Airway epithelial cell (primary cell): Measurements from ENCODE around the gene VWA5B1.

DNA sequence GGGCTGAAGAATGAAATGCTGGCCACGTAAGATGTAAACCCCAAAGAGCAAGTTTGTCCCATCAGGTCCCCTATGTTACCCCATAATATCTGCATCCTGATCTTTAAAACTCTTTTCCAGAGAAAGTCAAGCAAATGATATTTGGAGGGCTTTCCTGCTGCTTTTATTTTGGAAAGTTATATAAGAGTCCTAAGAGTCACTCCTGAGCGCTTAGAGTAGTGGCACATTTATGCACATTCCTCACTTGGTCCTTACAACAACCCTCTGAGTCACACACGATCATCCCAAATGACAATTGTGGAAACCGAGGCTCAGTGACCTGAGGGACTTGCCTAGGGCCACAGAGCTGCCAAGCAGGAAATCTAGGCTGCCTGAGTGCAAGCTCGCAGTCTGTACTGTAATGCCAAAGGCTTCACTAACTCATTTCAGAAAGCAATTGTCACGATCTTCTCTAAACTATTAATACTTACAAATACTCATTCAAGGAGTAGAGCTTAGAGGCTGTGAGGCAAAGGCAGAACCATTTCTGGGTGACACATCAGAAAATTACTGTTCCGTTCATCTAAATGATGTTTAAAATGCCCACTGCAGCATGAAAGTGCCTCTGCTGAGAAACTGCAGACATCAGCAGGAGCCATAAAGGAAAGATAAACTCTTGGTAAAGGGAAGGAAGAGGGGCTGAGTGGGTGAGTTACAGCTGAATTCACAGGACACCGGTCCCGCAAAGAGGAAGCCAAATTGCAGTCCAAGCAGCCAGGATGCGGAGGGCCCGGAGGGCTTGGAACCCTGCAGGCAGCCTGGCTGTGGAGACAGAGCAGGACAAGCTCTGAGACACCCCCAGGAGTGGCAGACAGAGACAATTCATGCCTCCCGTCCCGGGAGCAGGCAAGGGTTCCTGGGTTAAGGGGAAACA is 30.8 kb downstream of the CAPZB start:
- RAMPAGE, long total RNA = no peak

DNA sequence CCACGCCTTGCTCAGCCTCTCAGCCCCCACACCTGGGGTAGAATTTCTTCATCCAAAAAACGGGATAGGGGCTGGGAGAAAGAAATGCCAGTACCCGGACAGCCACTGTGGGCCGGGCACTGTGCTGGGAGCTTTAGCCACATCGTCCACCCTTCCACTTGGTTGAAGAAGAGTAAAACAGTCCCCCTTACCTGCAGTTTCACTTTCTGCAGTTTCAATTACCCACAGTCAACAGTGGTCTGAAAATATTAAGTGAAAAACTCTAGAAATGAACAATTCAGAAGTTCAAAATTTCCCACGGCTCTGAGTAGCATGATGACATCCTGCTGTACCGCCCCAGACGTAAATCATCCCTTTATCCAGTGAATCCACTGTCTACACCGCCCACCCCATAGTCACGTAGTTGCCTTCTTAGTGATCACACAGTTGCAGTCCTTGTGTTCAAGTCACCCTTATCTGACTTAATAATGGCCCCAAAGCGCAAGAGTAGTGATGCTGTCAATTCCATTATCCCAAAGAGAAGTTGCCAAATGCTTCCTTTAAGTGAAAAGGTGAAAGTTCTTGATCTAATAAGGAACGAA is 25.8 kb downstream of the CAPZB start:
- RAMPAGE, long total RNA = no peak

- RAMPAGE, long total RNA = no peak
Observed at GRCh38 chr1:19507352-19507753, 22.0 kb upstream of the CAPZB start.

- RAMPAGE, long total RNA = no peak
Observed at GRCh38 chr1:19597197-19598030, 635 bp downstream of the MICOS10 start.

- RAMPAGE, long total RNA = no peak
Observed at GRCh38 chr1:19643926-19644057, 319 bp upstream of the NBL1 start.

- RAMPAGE, long total RNA = no peak
Observed at GRCh38 chr1:19650335-19650804, 6.3 kb downstream of the NBL1 start.

DNA sequence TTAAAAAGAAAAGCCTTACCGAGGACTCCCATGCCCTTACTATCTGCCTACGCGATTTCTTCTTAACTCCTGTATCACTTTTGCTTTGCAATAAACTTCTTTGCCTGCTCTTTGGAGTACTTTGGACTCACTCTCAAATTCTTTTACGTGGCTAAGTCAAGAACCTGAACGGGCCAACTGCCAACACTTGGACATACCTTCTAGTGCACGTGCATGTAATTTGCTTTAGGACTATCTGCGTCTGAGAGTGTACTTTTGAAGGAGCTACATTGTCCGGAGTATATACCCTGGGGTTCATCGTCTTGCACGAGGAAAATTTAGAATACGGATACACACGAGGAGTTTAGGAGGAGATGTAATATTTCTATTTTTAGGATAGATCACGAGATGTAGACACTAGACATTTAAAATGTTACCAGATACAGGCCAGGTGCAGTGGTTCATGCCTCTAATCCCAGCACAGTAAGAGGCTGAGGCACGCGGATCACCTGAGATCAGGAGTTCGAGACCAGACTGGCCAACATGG is 3.5 kb upstream of the OTUD3 start:
- RAMPAGE, long total RNA = no peak

DNA sequence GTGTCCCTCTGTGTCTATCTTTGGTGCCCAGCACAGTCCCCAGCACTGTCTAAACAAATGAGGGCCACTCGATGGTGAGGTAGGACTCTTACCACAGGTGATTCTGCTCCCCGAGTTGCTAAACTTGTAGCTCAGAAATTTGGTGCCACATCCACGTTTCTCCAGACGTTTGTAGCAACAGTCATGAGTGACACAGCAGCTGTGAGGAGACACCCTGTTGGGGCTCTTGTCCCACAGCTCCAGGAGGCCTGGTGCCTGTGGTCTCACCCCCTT is 1.6 kb downstream of the PLA2G2A start:
- RAMPAGE, long total RNA = no peak

DNA sequence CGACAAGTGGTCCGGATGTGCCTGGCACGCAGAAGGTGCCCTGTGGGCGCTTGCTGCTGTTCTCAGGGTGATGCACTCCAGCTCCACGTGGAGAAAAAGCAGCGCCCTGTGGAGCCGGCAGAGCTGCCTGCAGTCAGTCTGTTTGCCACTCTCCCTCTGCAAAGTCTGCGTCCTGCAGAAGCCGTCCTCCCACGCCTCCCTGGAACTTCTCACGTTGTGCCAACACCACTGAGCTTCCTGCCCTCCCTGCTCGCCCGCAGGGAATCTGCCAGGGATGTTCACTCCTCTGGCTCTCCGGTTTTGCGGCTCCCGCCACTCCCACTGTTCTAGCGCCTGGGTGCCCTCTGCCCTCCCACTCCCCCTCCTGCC is 19.8 kb upstream of the UBXN10 start:
- RAMPAGE, long total RNA = no peak

GRCh38 chr1:20290445-20291168 is at the start of gene VWA5B1:
VWA5B1 (plus strand) TSS chr1:20290875.
- RAMPAGE, long total RNA = no peak

GRCh38 chr1:20404119-20404980 is 81.7 kb downstream of the CAMK2N1 start:
- RAMPAGE, long total RNA = no peak

DNA sequence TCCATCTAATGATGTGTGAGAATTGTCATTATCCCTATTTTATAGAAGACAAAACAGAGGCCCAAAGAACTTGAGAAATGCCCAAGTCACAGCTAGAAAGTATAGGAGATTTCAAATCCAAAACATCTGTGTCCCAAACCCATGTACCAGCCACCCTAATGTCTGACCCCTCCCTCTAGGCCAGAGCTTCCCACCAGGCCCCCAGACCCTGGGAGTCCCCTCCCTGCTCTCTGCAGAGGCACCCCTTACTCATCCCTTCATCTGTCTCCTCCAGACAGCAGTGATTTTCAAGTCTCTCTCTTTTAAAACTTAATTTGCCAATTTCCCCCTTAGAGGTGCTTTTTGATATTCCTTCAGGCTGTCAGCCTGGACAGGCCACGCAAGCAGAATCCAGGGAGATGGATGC is 6.3 kb downstream of the CAMK2N1 start:
- RAMPAGE, long total RNA = no peak

DNA sequence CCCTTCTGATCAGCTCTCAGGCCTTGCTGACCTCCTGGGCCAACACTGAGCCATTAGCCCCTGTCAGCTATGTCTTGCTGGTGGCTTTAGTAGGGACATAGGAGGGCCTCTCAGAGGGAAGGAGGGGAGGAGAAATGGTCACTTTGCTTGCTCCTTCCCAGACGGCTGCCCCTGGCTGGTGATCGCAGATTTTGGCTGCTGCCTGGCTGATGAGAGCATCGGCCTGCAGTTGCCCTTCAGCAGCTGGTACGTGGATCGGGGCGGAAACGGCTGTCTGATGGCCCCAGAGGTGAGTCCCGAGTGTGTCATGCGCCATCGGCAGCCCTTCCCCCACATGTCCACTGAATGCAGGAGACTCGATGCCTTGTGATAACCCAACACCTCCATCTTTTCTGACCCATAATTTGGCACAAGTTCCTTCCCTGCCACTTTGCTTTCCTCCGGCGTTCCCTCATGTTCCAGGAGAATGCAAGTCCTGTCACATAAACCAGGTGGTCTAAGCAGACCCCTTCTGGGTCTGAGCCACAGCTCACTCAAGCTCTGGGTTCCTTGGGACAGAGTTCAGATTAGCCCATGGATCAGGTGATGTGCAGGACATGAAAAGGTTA is 12.7 kb downstream of the DDOST start:
- RAMPAGE, long total RNA = no peak

DNA sequence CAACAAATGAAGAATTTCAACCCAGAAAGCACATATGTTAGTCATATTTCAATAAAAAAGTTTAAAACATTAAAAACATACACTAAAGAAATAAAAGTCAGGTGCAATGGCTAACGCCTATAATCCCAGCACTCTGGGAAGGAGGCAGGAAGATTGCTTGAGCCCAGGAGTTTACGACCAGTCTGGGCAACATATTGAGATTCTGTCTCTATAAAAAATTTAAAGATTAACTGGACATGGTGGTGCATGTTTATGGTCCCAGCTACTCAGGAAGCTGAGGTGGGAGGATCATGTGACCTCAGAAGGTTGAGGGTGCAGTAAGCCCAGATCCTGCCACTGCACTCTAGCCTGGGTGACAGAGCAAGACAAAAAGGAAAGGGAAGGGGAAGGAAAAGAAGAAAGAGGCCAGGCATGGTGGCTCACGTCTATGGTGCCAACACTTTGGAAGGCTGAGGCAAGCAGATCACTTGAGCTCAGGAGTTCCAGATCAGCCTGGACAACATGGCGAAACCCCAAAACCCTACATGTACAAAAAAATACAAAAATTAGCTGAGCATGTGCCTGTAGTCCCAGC is 88.5 kb upstream of the HP1BP3 start:
- RAMPAGE, long total RNA = no peak

GRCh38 chr1:21035006-21035374 is 141.7 kb downstream of the EIF4G3 start:
- RAMPAGE, long total RNA = no peak

GRCh38 chr1:21069483-21069861 is 107.2 kb downstream of the EIF4G3 start:
- RAMPAGE, long total RNA = no peak

GRCh38 chr1:21140698-21142079 is 35.5 kb downstream of the EIF4G3 start:
- RAMPAGE, long total RNA = no peak

DNA sequence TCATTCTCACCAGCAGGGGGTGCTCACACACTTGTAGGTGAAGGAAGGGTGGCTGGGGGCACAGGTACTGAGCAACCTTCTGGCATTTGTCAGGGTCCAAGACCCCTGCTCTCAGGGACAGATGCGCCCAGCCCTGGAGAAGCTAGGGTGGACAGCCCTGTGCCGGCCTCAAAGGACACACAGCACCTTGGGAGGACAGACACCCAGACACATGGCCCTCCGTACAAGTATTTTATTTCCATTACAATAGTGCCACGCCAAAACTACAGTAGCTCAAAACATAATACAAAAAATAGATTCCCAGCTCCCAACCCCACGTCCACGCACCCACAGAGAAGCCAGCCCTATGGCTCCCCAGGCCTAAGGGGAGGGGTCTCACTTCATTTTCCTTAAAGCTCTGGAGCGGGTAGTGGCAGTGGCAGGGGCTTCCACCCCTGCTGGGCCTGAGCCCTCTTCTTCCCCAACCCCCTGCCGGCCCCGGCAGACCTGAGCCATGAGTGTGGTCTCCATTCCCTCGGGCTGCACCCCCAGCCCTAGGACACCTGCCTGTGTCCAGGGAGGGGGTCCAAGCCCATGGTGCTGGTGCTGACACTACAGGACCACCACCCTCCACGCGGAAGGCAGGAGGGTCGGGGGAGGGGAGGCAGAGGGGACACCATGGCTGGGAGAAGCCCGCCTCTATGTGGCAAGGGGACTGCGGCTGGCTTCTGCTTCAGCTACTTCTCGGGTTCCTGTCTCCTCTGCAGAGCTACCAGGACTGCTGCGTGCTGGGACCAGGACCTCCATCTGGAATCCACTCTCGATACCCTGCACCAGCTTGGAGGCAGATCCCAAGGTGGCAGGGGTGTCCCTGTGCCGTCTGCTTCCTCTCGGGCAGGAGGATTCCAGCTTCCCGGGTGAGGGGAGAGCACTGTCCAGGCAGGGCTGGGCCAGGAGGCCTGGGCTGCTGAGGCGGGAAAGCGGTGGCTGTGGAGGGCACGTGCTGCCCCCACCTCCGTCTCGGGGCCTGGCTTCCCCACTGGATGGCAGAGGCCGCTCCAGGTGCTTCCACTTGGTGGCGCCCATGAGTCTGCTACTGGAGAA is 40.7 kb upstream of the EIF4G3 start:
- RAMPAGE, long total RNA = no peak

DNA sequence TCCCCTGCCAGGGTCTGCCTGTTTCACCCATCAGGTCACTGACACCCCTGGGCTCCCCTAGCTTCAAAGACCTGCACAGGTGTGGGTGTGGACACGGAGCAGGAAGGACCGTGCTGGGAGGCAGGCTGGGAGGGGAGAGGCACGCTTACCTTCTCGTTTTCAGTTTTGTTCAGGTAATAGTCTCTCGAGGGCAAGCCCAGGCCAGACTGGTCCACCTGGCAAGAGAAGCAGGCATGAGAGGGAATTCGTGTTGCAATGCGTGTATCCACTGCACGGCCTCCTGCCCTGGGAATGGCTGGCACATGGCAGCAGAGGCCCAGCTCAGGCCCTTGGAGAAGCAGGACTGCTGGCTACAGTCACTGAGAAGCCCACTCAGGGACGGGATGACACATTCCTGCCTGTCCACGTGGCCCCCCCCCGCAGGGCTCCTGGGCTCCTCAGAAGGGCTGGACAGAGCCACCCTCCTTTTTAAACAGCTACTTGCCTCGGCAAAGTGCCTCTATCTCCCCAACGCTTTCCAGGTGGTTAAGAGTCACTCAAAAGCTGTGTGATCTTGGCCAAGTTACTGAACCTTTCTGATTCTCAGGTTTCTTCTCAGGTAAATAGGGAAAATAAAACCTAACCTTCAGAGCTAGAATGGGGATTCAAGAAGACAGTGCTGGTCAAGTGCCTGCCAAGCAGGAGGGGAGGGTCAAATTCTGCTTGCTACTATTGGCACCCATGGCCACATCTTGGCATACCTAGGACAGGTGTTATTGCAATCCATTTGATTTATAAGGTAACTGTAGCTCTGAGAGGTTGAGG is 32.7 kb downstream of the ECE1 start:
- RAMPAGE, long total RNA = no peak

GRCh38 chr1:21269422-21270130 is 20.7 kb downstream of the ECE1 start:
- RAMPAGE, long total RNA = no peak